OCI-LY7 (cell line): Measurements from ENCODE around the genes ANAPC15 and FOLR2.

- PRO-cap, result no peak
- RAMPAGE, long total RNA, result no peak
These were observed 13.4 kb downstream of the NUMA1 start for GRCh38 chr11:72066827-72067509.

- PRO-cap, result bidirectional peak, plus-strand start at chr11:72112509, minus-strand start at chr11:72112235; bidirectional peak, plus-strand start at chr11:72112875, minus-strand start at chr11:72112776
- RAMPAGE, long total RNA, result start-site peak on the minus strand at chr11:72112662-72112780, 1,302 and 80 reads in 2 replicates
These were observed at the start of gene ANAPC15 for GRCh38 chr11:72111901-72112966. TSS of gene ANAPC15 (minus strand) at chr11:72112695.

DNA sequence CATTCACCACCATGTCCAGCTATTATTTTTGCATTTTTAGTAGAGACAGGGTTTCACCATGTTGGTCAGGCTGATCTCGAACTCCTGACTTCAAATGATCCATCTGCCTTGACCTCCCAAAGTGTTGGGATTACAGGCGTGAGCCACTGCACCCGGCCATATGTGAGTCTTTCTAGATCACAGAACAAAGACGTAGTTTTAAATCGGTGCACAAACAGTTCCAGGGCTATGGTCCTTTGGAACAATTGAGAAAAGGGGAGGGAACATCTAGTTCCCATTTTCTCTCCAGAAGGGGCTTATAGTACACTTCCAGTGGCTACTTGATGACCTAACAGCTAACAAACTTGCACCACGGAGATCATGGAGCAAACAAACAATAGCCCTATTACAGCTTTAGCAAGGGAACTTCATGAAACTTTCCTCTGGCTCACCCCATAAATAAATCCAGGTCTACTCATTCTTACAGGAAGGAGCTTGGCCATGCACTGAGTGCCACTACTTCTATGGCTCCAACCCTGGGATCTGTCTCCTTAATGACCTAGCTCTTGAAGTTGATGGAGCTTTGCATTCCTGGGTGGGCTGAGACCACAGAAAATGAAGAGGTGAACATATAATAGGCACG lies 8.4 kb upstream of the FOLR2 start:
- PRO-cap, result no peak
- RAMPAGE, long total RNA, result no peak

DNA sequence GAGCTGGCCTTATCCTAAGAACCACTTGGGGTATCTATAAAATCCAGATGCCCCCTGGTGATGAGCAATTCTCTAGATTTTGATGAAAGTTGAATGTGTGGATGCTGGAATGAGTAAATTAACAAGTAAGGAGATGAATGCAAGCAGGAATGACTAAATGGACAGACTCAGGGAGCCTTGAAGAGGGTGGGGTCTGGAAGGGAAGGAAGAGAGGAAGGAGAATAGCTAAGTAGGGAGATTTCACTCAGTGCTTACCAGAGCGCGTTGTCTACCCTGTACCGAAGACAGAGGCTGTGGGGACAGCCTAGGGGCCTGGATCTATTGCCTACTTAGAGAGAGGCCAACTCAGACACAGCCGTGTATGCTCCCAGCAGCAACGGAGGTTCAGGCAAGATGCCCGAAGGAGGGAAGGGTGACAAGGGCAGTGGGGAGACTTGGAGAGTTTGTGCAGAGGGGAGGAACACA lies at the start of gene FOLR2:
Gene FOLR2, plus strand, starts transcription at position 257 of the 465 bp plus-strand sequence.
- PRO-cap, result no peak
- RAMPAGE, long total RNA, result no peak

GRCh38 chr11:72222845-72223994 lies 1.3 kb upstream of the INPPL1 start:
- PRO-cap, result bidirectional peak, plus-strand start at chr11:72223460, minus-strand start at chr11:72223097; bidirectional peak, plus-strand start at chr11:72223597, minus-strand start at chr11:72223600; bidirectional peak, plus-strand start at chr11:72223899, minus-strand start at chr11:72223795
- RAMPAGE, long total RNA, result no peak

DNA sequence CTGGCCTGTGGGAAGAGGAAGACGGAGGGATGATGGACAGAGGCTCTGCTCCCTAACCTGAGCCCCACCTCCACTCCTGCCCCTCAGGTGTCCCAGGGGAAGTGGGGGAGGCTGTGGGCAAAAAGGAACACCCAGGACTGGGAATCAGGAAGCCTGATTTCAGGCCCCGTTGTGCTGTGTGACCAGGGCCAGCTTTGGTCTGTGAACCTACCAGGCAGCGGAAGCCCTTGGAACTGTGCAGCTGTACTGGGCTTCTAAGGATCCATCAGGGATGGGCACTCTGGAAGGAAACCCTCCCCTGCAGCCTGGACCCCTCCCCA lies 40.0 kb downstream of the PDE2A start:
- PRO-cap, result no peak
- RAMPAGE, long total RNA, result no peak

DNA sequence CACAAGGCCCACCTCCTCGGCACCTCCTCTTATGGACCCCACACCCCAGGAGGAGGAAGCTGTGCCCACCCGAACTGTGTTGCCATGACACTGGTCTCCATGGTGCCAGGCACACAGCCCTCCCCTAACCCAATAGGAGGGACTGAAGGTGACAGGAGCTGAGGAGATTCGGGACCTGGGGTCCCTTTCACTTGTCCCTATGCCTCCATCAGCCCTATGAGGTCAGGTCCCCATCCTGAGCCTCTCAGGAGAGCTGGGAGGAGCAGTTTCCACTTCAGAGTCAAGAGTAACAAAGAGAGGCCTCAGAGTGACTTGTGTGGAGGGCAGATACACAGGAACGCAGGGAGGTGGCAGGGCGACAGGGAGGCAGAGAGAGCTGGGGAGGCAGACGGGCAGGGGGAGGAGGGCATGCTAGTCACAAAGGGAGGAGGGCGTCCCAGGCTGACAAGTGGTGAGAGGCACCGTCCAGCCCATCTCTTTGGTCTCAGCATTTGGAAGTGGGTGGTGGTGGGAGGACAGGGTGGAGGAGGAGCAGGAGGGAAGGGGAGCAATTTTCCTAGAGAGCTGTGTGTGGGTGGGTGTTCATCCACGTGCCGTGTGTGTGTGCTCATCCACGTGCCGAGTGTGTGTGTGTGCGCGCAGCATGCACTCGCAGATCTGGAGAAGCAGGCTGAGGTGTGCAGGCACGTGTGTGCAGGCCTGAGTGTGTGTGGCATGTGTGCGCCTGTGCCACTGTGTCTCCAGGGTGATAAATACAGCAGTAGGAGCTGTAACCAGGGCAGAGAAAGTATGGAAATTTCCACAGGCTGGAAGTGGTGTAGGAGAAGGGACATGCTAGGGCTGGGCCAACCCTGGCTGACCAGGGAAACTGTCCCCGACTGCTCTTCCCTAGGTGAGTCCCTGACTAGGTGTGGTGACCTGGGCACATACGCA lies 7.0 kb upstream of the PDE2A start:
- PRO-cap, result no peak
- RAMPAGE, long total RNA, result no peak

DNA sequence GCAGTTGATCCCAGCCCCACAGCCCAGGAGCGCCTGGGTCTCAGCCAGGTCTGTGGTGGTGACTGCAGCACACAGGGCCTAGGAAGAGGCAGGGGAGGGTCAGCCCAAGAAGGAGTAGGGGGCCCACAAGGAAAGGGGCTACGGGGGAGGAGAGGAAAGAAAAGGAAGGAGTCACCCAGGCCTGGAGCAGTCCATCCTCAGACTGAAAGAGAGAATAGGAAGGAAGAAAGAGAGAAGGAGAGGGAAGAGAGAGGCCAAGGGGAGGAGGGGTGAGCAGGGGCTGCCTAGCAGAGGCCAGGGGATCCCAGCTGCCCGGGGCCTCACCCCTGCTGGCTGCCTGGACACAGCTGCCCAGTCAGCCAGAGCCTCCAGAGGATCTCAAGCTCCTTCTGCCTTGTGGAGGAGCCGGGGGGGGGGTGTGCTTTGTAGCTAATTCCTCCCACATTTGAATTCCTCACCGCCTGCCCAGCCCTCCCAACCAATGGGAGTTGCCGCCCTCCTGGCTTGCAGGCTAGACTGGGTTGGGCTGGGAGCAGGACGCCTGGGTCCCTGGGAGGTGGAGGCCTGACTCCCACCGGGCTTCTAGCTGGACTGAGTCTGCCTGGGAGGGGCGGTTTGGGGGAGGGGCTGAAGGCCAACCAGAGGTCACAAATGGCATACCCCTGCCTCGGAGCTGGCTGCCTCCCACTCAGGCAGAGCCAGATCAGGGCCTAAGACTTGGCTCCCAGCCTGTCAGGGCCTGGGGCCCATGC lies 29.0 kb upstream of the PDE2A start:
- PRO-cap, result no peak
- RAMPAGE, long total RNA, result no peak

GRCh38 chr11:72737650-72738763 lies 14.2 kb downstream of the ARAP1 start:
- PRO-cap, result bidirectional peak, plus-strand start at chr11:72738409, minus-strand start at chr11:72738287
- RAMPAGE, long total RNA, result no peak

DNA sequence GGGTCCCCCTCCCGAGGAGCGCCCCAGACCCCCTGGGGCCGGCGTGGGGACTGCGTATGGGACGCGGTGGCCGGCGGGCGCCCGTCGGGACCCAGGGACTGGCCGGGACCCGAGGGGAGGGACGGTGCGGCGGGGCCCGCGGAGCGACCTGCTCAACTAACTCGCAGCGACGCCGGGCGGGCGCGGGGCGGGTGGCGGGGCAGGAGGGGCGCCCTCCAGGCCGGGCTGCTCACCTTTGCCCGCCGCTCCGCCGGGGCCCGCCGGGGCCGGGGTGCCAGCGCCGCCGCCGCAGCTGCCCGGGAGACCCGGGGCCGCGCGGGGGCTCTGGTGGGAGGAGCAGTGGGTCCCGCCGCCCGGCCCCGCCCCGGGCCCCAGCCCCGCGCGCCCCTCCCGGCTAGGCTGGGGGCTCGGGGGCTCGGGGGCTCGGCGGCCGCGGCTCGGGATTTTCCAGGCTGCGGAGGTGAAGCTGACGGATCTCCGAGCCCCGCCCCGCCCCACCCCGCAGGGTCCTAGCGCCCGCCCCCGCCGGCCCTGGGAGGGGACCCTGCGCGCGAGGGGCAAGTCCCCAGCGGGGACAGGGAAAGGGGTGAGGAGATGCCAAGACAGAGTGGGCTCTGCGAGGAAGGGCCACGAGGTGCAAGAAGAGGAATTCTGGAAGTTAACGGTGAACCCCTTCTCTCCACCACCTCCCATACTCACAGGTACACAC lies 12.3 kb downstream of the STARD10 start:
- PRO-cap, result no peak
- RAMPAGE, long total RNA, result no peak

- PRO-cap, result no peak
- RAMPAGE, long total RNA, result no peak
These were observed 1.8 kb upstream of the ATG16L2 start for GRCh38 chr11:72812376-72812794.

- PRO-cap, result no peak
- RAMPAGE, long total RNA, result no peak
These were observed 20.7 kb downstream of the ATG16L2 start for GRCh38 chr11:72834864-72835422.

- PRO-cap, result no peak
- RAMPAGE, long total RNA, result no peak
These were observed 137.5 kb downstream of the FCHSD2 start for GRCh38 chr11:73004517-73005193.

- PRO-cap, result no peak
- RAMPAGE, long total RNA, result no peak
These were observed 5.3 kb downstream of the FCHSD2 start for GRCh38 chr11:73136839-73137222.

DNA sequence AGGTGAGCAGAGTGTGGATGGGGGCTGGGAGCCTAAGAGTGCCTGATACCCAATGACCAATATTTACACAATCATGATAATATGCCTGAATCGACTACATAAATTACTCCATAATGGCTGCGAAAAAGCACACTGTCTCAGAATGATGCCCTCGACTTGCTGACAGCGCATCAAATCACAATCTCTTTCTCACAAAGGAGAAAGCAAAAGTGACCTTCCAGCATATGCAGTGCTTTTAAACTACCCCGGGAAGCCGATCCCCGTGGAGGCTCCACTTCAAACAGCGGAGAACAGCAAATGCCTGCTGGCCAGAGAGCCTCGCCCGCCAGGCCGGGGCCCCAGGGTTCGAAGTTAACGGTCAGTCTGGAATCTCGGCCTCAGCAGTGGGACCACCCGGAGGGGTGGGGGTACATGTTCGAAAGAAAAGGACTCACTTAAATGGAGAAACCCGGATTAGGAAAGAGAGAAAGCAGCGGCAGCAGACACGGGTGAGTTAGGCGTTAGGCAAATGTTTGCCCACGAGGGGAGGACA lies 1.6 kb downstream of the FCHSD2 start:
- PRO-cap, result no peak
- RAMPAGE, long total RNA, result no peak

DNA sequence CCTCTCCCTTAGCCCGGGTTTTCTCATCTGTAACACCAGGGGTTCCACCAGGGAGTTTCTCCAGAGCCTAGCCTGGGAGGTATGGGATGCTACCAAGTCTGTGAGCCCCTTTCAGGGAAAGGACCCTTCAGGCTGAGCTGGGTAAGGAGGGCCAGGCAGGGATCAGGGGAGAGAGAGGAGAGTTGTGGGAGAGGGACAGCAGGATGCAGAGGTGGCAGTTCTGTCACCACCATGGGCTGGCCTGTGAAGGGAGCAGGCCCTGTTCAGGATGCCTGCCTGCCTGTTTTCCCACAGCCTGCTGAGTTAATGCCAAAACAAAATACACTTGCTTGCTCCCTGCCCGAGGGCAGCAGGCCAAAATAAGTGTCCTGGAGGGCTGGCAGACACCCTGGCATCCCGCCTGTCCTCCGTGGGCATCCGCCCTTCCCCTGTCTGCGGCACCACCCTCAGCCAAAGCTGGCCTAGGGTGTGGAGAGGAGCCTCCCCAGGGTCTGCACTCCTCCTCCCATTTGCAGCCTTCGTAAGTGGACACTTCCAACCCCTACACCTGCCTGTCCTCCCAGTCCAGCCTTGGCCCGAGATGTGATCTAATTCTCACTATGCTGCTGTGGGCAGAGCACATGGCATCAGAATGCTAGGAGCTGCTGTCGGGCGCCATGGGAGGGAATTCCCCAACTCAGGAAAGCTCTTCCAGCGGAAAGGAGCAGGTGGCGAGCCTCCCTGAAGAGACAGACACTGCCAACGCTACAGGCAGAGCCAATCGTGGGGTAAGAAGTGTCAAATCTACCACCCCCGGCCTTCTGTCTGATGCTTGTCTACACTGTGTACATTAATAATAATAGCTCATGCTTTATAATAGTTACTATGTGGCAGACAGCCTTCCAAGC lies 6.0 kb upstream of the FCHSD2 start:
- PRO-cap, result no peak
- RAMPAGE, long total RNA, result no peak

GRCh38 chr11:73217732-73218044 lies 393 bp upstream of the P2RY2 start:
- PRO-cap, result no peak
- RAMPAGE, long total RNA, result no peak

GRCh38 chr11:73227815-73228533 lies 9.9 kb downstream of the P2RY2 start:
- PRO-cap, result no peak
- RAMPAGE, long total RNA, result no peak

GRCh38 chr11:73240215-73240739 lies 22.2 kb downstream of the P2RY2 start:
- PRO-cap, result no peak
- RAMPAGE, long total RNA, result no peak

DNA sequence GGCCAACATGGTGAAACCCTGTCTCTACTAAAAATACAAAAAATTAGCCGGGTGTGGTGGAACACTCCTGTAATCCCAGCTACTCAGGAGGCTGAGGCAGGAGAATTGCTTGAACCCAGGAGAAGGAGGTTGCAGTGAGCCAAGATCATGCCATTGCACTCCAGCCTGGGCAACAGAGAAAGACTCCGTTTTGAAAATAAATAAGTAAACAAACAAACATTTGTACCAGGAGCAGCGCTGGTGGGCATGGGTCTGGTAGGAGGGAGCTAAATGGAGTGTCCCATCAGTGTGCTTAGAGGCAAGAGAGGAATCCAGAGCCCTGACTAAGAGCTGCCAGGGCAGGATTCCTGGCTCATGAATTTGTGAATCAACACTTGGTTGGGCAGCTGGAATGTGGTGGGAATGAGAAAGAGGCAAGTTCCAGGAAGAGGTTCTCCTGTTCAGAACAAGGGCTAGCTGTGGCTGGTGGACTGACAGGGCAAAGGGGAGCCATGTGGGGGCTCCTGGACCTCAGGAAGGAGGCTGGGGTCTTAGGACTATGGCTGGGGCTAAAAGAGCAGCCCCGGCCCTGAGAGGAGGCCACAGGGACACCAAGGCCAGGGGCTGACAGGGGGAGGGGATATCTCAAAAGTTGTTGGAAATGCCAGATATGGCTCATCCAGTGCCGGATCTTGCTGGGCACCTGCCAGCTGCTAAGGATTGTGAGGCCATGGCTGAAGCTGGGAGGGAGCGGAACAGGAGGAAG lies 14.8 kb upstream of the P2RY6 start:
- PRO-cap, result no peak
- RAMPAGE, long total RNA, result no peak